SK-MEL-5 (cell line): Measurements from ENCODE around the gene SH3GL2.

GRCh38 chr9:16571235-16571654, 299.2 kb downstream of the BNC2 start:
RAMPAGE:
- cytosol, long total RNA: no peak
- long total RNA: no peak
- nucleus, long total RNA: no peak

DNA sequence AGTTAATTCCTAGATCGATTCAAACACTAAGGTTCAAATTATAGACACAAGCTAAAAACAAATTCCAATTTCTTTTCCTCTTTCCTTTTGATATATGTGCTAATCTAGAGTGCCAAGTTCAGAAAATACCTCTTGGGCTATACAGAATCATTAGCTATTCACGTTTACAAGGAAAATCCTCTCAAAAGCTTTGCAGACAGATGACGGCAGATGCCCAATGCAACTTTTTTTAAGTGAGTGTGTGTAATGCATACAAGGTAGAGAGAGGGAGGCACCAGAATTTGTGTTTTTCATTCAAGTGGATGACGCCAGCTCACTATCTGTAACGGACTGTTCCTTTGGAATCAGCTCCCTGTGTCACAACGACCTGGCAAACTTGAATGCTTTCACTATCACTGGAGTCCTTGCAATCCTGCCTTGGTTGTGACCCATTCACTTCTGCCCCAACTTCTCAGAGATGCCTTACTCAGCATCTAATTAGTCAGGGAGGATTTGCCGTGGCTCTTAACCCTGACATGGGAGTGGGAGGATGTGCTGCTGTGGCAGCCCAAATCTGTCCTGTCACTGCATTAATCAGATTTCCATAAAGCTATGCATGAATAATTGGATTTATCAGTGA, 148.5 kb downstream of the BNC2 start:
RAMPAGE:
- cytosol, long total RNA: no peak
- long total RNA: no peak
- nucleus, long total RNA: no peak

GRCh38 chr9:16983508-16983952, 113.1 kb upstream of the BNC2 start:
RAMPAGE:
- cytosol, long total RNA: no peak
- long total RNA: no peak
- nucleus, long total RNA: no peak

DNA sequence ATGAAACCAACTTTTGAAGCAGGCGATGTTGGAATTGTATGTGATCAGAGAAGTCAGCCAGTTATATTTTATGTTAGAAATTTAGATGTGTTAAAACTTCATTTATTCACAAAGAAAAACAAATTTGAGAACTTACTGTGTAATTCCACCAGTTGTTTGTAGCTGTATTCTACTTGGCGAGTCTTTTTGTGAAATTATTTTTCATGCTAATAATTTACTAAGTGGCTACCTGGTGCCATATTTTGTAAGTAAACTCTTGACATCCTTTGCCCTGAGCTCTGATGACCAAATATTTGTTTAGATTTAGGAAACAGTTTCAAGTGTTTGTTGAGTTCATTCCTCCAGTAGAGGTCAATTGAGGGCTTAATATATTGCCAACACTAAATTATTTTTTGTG, 3.6 kb downstream of the CNTLN start:
RAMPAGE:
- cytosol, long total RNA: no peak
- long total RNA: no peak
- nucleus, long total RNA: no peak

DNA sequence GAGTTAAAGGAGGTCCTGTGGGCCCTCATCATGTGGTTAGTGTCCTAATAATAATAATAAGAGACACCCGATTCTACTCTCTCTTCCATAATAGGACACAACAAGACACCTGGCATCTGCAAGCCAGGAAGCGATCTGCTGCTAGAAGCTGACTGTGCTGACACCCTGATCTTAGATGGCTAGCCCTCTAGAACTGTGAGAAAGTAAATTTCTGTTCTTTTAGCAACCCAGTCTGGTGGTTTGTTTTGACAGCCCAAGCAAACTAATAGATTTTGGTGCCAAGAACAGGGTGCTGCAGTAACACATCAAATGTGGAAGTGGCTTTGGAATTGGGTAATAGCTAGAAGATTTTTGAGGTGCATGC, 153.6 kb upstream of the SH3GL2 start:
RAMPAGE:
- cytosol, long total RNA: no peak
- long total RNA: no peak
- nucleus, long total RNA: no peak

GRCh38 chr9:17578826-17580081, at the start of gene SH3GL2:
SH3GL2 (plus strand) TSS chr9:17579066.
RAMPAGE:
- cytosol, long total RNA: no peak
- long total RNA: no peak
- nucleus, long total RNA: no peak

DNA sequence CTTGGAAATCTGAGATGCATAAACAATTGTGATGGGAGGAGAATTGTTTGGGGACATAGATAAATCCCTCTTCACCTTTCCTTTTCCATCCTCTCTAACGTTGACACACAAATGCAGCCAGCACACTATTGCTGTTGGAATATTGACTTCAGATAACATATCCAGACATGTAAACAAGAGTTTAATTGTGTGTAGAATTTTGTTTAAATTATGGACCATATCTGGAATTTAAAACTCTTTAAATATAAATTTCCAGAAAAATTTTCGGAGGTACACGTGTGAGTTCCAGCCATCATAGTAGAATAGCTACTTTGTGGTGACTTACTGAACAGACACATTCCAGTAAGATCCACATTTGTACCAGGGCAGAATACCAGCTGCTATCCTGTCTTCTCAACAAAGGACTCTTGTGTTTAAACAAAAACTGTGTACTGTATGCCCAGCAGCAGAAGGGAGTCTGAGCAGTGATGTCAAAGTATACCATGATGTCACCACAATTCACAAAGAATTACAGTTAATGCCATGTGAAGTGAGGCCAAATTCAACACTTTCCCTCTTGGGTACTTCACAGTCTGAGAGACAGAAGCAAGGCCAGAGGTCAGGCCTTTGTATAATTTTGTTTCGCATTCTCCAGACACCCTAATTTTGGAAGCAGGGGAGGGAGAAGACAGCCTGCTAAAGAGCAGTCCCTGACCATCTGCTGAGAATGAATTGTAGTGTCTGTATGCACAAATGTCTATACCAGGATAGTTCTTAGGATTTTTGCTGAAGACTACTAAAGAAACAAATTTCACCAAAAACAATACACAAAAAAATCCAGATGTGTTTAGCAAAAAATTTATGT, 137.0 kb downstream of the ADAMTSL1 start:
RAMPAGE:
- cytosol, long total RNA: no peak
- long total RNA: no peak
- nucleus, long total RNA: no peak

DNA sequence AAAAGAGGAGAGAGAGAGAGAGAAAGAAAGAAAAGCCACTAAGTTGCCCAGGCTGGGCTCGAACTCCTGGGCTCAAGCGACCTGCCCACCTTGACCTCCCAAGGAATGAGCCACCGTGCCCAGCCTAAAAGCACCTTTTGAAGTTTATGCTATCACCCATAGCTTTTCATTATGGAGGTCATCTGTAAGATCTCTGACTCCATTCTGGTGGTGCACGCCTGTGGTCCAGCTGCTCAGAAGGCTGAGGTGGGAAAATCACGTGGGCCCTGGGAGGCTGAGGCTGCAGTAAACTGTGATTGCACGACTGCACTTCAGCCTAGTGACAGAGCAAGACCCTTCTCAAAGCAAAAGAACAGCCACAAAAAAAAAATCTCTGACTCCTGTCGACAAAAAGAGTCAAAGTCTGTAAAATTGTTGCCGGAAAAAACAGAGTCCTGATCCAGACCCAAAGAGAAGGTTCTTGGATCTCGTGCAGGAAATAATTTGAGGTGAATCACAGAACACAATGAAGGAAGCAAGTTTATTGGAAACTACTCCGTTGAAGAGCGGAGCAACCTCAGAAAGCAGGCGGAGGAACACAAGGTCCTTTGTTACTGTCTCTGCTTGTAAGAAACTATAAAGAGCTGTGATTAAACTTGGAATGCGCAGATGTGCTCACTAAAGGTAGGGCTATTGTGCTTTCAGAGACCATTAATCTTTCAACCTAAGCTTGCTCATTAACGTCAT, 1.9 kb upstream of the HAUS6 start:
RAMPAGE:
- cytosol, long total RNA: no peak
- long total RNA: no peak
- nucleus, long total RNA: no peak

DNA sequence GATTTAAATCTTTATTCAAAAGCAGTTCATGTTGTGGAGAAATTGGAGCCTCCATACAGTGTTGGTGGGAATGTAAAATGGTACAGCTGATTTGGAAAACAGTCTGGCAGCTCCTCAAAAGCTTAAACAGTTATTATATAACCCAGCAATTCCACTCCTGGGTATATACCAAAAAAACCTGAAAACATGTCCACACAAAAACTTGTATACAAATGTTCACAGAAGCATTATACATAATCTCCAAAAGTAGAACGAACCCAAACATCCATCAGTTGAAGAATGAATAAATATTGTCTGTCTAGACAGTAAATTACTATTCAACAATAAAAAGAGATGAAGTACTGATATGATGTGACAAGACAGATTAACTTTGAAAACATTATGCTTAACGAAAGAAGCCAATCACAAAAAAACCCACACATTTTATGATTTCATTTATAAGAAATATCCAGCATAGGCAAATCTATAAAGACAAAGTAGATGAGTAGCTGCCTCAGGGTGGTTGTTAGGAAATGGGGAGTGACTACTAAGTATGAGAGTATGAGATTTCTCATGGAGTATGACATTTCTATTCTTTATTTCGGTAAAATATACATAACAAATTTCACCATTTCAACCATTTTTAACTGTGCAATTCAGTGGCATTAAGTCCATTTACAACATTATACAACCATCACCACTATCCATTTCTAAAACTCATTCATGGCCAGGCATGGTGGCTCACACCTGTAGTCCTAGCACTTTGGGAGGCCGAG, 2.5 kb downstream of the PLIN2 start:
RAMPAGE:
- cytosol, long total RNA: no peak
- long total RNA: no peak
- nucleus, long total RNA: no peak

DNA sequence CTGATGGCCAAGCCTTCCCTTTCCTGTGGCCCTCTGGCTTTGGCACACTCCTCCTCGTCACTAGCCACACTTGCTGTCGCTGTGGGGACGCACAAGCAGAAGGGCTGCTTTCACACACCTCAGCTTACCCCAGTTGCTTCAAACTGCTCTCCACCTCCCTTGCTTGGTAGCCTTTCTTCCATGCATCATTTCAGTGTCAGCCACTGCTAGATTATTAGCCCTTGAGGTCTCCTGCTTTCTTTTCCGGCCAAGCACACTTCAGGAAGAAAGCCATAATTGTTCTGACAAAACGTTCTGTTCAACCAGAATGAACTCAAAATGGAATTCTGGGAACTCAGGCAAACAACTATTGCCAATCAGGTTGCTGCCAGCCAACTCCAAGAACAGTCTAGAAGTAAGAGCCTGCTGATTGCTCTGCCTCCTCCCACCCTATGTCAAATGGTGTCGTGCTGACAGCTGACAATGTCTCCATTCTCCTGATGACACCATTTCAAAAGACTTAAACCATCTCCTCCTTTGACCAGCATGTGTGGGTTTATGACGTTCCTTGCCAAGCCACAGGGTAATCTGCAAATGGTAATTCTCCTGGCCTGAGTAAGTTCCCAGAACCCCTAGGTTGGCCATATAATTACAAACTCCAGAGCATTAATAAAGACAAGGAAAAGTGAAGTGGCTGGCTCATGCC, 21.8 kb upstream of the PLIN2 start:
RAMPAGE:
- cytosol, long total RNA: no peak
- long total RNA: no peak
- nucleus, long total RNA: no peak

GRCh38 chr9:19375826-19376375, 4.1 kb downstream of the RPS6 start:
RAMPAGE:
- cytosol, long total RNA: no peak
- long total RNA: no peak
- nucleus, long total RNA: no peak

DNA sequence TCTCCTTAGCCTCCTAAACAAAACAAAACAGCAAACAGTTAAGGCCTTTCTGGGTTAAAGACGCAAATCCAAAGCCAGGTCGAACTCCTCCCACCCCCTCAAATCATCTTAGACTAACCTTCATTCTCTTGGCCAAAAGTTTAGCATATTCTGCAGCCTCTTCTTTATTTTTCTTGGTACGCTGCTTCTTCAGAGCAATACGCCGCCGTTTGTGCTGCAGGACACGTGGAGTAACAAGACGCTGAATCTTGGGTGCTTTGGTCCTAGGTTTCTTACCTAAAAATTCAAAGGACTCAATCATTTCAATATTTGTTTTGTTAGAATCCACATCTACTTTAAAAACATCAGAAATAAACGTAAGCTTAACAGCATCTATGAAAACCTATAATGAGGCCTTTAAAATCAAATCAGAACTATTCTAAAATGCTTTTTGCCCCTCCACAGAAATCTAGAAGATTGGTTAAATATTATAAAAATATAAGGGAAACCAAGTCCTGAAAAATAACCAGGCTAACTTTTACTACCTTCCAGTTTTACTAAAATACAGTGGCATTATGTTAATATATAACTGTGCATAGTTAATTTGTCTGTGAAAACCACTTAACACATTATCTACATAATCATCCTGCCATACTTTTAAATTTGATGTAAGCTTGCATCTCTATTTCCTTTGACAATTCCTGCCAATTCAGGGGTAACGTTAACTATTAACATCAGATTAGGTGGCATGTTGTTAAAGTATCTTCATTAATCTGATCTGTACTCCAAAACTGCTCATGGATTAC, 3.5 kb downstream of the RPS6 start:
RAMPAGE:
- cytosol, long total RNA: no peak
- long total RNA: no peak
- nucleus, long total RNA: no peak

DNA sequence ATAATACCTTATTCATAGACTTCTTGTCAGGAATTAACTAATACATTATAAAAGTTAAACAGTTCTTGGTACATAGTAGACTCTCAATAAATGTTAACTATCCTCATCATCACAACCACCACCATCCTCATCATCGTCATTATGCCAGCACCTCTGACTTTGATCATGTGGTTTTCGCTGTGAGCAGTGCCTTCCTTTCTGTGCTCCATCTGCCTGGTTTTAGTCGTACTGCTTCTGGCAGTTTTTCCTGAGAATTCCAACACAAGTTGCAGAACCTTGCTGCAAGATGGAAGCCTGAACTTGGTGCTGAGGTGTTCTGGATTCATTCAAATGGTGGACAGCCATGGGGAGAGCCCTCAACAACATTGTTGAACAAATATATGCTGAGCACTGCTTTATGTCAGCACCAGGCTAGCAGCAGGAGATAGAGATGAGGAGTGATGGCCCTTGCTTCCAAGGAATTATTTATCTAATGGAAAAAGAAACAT, 7.2 kb upstream of the RPS6 start:
RAMPAGE:
- cytosol, long total RNA: no peak
- long total RNA: no peak
- nucleus, long total RNA: no peak

DNA sequence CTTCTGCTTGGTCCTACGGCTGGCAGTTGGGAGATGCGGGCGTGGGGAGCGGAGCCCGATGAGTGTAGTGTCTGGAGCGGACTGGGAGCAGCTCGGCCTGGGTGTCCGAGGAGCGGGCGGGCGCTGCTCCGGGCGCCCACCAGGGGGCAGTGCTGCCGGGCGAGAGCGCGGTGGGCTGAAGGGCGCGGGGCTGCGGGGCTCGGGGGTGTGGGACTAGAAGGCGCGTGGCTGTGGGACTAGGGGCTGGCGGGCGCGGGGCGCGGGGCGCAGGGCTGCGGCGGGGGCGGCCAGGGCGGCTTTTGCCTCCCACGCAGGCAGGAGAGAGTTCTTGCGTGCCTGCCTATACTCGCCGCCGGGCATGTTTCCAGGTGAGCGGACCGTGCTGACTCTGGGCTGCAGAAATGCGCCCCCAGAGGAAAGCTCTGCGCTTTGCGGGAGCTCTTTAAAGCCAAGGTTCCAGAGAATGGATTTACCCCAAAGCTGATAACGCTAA, 55.9 kb downstream of the ACER2 start:
RAMPAGE:
- cytosol, long total RNA: no peak
- long total RNA: no peak
- nucleus, long total RNA: no peak

GRCh38 chr9:19934507-19934861, 145.6 kb upstream of the SLC24A2 start:
RAMPAGE:
- cytosol, long total RNA: no peak
- long total RNA: no peak
- nucleus, long total RNA: no peak

GRCh38 chr9:20449613-20450172, 172.6 kb downstream of the MLLT3 start:
RAMPAGE:
- cytosol, long total RNA: no peak
- long total RNA: no peak
- nucleus, long total RNA: no peak

RAMPAGE:
- cytosol, long total RNA: no peak
- long total RNA: no peak
- nucleus, long total RNA: no peak
These were observed 63.6 kb downstream of the MLLT3 start for GRCh38 chr9:20558477-20559235.

DNA sequence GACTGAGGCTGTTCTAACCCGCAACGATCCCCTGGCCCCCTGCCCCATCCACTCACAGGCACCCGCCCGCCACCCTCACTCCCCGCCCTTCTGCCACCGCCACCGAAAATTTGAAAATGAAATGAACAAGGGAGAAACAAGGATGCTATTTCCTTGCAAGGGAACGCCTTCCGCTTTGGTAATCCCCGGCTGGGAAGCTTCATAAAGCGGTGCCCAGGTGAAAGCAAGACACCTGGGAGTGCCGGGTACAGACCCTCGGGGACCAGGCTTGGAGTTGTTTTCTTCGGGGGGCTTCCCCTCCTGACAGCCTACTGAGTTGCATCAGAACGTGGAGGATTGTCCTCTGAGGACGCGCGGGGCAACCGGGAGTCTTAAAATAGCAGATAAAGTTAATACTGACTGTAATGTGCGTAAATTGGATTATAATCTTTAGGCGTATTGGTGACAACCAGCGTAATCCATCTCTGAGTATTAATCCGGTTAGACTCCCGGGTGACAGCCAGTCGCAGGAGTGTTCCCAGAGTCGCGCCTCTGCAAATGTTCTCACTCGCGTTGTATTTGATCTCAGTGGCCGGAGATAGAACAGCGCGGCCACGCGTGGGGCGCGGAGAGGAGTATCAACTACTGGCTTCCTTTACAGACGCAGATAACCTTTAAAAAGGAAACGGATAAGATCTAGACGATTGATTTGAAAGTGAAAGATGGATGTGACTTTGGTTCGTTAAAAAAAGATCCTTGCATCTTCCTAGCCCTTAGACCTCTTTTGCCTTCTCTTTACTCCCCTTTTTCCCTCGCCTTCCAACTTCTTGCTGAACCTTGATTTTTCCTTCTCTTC, 959 bp upstream of the MLLT3 start:
RAMPAGE:
- cytosol, long total RNA: no peak
- long total RNA: no peak
- nucleus, long total RNA: no peak

GRCh38 chr9:20659070-20659831, 24.8 kb upstream of the FOCAD start:
RAMPAGE:
- cytosol, long total RNA: no peak
- long total RNA: no peak
- nucleus, long total RNA: no peak

DNA sequence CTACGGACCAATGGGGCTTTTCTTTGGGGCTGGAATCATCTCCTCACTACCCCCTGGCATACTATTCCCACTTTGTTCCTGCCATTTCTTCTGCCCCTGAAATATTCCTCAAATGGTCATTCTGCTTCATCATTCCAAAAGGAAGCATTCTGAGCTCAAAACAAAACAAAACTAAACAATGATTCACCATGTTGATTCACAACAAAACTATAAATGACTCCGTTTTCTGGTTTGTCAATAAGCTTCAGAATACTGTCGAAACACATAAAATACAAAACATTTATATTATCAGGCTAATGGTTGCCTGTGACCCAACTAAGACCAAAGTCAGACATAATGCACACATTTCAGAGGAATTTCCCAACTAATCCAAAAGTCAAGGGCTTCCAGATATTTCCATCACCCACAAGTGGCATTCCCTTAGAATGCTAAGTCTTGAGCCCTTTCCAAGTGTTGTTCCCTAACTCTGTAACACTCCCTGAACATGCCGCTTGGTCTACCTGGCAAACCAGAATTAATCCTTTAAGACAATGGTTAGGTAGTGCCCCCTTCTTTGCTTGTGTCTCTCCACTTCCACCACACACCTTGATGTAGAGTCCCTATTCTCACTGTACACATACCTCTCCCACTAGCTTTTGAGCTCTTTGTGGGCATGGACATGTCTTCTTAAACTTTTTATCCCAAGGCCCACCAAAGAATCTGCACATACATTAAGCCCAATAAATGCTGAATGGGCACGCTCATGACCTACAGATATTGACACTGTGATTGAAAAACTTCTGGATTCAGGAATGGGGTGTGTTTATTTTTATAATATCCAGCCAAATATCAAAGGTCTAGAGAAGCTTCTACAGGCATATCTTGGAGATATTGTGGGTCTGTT, 37.7 kb upstream of the IFNE start:
RAMPAGE:
- cytosol, long total RNA: no peak
- long total RNA: no peak
- nucleus, long total RNA: no peak